Peyer's patch (tissue), 4 donors: ENCODE measurements around a stretch of chr20.

GRCh38 chr20:48372724-48373431 lies 454.9 kb downstream of the PREX1 start:
- PRO-cap = no peak
- RAMPAGE, long total RNA, 4 experiments = no peak in any of the 4 experiments

DNA sequence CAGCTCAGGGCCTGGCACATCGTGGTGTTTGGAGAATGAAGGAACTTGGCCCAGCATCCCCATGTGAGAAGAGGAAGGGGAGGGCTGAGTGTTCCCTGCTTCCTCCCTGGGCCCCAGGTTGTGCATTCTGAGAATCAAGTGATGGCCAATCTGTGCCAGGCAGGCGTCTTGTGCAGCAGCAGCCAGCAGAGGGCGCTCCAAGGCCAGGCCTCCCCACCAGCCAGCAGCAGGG lies 192.1 kb downstream of the PREX1 start:
- PRO-cap = no peak
- RAMPAGE, long total RNA, 4 experiments = no peak in any of the 4 experiments

DNA sequence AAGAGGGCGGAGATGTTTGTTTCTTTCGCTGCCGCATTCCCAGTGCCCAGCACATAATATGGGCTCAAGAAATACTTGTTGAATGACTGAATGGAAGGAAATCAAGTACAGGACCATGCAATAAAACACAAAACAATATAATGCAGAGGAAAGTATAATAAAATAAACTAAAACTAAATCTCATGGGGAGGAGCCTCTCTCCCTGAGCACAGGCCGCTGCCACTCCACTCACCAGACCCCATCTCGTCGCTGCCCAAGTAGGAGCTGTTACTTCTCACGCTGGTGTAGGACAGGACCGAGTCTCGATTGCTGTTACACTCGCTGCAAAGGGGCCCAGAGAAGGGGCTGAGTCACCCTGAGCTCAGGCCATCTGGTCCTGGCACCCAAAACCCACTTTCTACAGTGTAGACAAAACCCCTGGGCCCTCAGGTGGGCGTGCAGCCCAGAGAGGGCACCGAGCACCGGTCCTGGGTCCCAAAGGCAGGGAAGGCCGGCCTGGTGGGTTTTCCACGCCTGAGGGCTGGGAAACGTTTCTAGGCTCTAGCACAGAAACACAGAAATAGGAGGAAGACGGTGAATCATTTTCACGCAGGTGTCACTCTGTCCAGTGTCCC lies 183.5 kb downstream of the PREX1 start:
- PRO-cap = no peak
- RAMPAGE, long total RNA, 4 experiments = no peak in any of the 4 experiments

- PRO-cap = no peak
- RAMPAGE, long total RNA, 4 experiments = no peak in any of the 4 experiments
These were observed 182.0 kb downstream of the PREX1 start for GRCh38 chr20:48645662-48646327.

DNA sequence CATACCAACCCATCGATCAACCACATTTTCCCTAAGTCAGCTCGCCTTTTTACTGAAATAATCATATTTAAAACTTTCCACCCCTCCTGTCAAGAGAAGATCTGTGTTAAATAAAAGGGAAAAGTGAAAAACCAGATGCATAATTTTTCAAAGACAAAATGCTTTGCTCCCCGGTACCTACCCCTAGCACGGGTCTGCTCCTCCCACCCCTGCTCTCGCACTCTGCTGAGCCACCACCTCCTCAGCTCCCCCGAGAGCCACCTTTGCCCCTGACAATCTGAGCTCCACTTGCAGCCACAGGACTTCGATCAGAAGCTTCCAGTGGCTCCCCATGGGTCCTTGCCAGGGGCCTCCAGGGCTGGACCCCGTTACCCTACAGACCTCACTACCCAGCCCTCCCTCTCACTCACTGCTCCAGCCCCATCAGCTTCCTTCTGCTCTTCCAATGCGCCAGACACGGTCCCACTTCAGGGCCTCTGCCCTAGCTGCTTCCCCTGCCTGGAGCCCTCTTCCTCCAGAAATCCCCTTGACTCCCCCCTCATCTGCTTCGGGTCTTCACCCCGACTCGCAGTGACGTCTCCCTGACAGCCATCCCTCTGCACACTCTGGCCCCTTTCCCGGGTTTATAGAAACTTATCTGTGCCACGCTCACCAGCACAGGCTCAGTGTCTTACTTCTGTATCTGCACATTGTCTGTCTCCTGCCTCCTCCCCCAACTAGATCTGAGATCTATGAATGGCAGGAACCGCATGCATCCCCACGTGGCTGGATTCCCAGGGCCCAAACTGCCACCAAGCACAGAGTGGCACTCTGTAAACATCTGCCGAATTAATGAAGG lies 171.5 kb downstream of the PREX1 start:
- PRO-cap = no peak
- RAMPAGE, long total RNA, 4 experiments = start-site peak on the minus strand in 1 of 4 experiments, centred at position 703 of the sequence, 6 reads per replicate

GRCh38 chr20:48715968-48716841 lies 111.6 kb downstream of the PREX1 start:
- PRO-cap = no peak
- RAMPAGE, long total RNA, 4 experiments = no peak in any of the 4 experiments

GRCh38 chr20:48821363-48821919 lies 6.4 kb downstream of the PREX1 start:
- PRO-cap = no peak
- RAMPAGE, long total RNA, 4 experiments = no peak in any of the 4 experiments

GRCh38 chr20:48832106-48832698 lies 4.4 kb upstream of the PREX1 start:
- PRO-cap = unidirectional peak, plus-strand start at chr20:48832557
- RAMPAGE, long total RNA, 4 experiments = no peak in any of the 4 experiments

DNA sequence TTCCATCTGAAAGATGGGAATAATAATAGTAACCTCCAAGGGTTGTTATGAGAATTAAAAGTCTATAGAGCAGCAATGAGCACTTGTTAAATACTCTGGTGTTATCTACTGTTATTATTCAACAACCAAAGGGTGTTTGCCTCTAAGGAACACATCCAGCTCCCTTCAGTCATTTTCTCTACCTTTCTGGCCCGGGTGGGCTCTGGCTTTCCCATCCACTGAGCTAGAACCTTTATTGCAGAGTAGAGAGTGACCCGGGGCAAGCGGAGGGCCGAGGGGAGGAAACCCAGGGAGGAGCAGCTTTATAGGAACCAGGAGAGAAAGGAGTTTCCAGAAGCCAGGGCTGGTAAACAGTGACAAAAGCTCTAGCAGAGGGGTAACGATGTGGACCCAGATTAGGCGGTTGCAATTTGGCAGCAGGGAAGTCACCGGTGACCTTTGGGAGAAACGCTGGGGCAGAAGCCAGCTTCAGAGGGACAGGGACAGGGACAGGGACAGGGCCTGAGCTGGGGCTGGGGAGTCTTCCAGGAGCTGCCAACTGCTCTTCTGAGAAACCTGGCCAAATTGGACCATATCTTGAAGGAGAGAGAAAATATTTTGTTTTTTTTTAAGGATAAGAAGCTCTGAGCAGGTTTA lies 22.3 kb upstream of the PREX1 start:
- PRO-cap = no peak
- RAMPAGE, long total RNA, 4 experiments = no peak in any of the 4 experiments

- PRO-cap = no peak
- RAMPAGE, long total RNA, 4 experiments = no peak in any of the 4 experiments
These were observed 30.4 kb upstream of the PREX1 start for GRCh38 chr20:48857942-48858758.

- PRO-cap = no peak
- RAMPAGE, long total RNA, 4 experiments = no peak in any of the 4 experiments
These were observed 11.2 kb upstream of the ARFGEF2 start for GRCh38 chr20:48910134-48910978.

DNA sequence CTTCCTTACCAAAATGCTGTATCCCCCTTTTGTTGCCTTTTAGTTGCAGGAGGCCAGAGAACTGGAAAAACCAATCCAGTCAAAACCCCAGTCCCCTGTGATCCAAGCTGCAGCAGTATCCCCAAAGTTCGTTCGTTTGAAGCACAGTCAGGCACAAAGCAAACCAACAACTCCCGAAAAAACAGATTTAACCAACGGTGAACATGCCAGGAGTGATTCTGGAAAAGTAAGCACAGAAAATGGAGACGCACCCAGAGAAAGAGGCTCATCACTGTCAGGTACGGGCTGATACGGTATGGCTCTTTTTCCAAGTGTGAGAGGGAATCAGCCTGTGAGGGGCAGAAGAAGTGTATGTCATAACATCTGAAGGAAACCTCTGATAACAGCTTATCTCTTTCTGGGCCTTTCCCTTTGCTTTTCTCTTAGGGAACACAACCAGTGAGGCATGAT lies 32.0 kb downstream of the ARFGEF2 start:
- PRO-cap = no peak
- RAMPAGE, long total RNA, 4 experiments = no peak in any of the 4 experiments

- PRO-cap = no peak
- RAMPAGE, long total RNA, 4 experiments = start-site peak on the plus strand in 1 of 4 experiments, at chr20:48957873-48957908 at its widest, 18 reads per replicate
These were observed 36.2 kb downstream of the ARFGEF2 start for GRCh38 chr20:48957636-48958206.

DNA sequence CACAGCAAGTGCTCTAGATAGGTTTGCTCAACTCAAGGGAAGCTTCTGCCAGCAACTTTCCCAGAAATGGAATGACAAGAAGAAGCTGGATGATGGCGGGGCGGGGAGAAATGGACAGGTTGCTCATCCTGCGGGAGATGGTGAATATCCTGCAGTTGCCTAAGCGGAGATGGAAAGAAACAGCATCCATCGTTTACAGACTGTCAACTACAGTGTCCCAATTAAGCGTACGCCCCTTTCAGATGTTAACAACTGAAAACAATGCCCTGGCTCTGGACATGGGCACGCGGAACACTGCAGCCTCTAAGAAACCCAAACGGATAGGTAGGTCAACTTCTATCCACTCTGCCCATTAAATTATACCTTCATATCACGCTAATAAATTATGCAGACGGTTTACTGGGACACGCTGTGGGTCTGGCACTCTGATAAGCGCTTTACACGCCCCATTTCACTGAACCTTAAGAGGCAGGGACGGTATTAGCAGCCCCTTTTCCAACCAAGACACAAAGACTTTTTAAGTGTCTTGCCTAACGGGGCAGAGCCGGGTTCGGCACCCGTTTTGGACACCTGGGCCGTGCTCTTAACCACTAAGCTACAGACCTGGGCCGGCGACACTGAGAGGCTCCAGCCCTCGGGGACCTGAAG lies 890 bp downstream of the STAU1 start:
- PRO-cap = unidirectional peak, plus-strand start at position 390 of the sequence
- RAMPAGE, long total RNA, 4 experiments = no peak in any of the 4 experiments

GRCh38 chr20:49217086-49217463 lies 2.1 kb upstream of the DDX27 start:
- PRO-cap = no peak
- RAMPAGE, long total RNA, 4 experiments = no peak in any of the 4 experiments

GRCh38 chr20:49221298-49221680 lies 2.1 kb downstream of the DDX27 start:
- PRO-cap = no peak
- RAMPAGE, long total RNA, 4 experiments = start-site peak on the plus strand in 1 of 4 experiments, at chr20:49221461-49221466 at its widest, 21 reads per replicate

- PRO-cap = no peak
- RAMPAGE, long total RNA, 4 experiments = no peak in any of the 4 experiments
These were observed 28.9 kb downstream of the DDX27 start for GRCh38 chr20:49248106-49248542.

DNA sequence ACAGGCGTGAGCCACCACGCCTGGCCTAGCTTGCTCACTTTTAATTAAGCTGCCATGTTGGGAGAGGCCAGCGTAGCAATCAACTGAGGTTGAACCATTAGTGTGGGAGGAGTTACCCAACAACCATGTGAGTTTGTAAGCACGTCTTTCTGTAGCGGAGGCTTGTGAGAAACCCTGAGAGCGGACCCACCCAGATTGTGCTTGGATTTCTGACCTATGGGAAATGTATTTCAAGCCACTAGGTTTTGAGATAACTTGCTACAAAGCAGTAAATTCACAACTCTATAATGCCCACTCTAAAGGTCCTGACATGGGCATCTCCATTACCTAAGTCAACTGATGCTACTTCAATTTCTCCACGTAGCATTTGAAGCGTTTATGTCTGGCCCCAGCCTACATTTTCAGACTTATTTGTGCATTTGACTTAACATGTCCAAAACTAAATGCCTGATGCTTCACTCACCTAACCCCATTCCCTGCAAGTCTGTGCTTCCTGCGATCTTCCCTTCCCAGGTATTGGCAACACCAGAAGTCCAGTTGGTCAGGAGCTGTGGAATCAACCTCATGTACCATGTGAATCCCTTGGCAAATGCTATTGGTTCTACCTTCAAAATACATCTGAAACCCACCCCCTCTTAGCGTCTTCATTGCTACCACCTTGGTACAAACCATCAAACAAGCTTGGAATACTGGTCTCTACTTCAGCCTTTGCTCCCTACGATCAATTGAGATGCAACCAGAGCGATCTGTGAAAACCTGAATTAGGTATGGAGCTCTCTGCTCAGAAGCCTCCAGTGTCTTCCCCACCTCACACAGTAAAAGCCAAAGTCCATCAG lies 12.7 kb upstream of the ZNFX1 start:
- PRO-cap = no peak
- RAMPAGE, long total RNA, 4 experiments = no peak in any of the 4 experiments

DNA sequence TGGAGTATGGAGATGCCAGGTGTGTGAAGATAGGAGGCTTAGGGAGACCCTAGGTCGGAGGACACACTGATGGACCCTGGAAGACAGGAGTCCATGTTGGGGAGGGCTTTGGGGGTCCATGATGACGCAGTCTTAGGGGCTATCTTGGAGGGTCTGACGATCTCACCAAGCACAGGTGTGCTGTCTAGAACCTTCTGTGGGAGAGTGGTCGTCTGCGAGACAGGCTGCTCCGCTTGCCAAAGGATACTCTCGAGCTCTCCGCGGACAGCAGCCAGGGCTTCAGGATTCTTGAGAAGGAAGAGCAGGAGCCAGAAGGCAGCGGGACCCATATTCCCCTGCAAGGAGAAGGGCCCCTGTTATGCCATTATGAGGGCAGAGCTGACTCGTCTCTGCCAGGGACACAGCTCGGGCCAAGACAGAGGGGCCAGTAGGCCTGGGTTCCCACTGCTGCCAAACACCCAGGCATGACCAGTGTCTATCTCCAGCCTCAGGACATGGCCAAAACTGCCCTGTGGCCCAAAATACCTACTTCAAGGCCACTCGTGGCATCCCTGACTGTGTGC lies 31.7 kb upstream of the KCNB1 start:
- PRO-cap = no peak
- RAMPAGE, long total RNA, 4 experiments = start-site peak on the minus strand in 1 of 4 experiments, centred at position 242 of the sequence, 16 reads per replicate

DNA sequence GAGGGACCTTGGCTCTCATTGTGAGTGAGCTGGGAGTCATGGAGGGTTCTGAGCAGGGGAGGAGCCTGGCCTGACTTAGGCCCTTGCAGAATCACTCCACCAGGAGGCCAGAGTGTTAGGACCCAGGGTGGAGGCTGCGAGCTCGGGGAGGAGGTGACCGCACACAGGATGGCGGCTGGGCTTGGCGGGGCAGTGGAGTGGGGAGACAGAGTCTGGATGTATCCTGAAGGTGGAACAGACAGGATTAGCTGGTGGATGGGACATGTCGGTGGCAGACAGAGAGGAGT lies 42.7 kb upstream of the PTGIS start:
- PRO-cap = no peak
- RAMPAGE, long total RNA, 4 experiments = no peak in any of the 4 experiments